ENCODE measurements around the genes FTL and LHB.

DNA sequence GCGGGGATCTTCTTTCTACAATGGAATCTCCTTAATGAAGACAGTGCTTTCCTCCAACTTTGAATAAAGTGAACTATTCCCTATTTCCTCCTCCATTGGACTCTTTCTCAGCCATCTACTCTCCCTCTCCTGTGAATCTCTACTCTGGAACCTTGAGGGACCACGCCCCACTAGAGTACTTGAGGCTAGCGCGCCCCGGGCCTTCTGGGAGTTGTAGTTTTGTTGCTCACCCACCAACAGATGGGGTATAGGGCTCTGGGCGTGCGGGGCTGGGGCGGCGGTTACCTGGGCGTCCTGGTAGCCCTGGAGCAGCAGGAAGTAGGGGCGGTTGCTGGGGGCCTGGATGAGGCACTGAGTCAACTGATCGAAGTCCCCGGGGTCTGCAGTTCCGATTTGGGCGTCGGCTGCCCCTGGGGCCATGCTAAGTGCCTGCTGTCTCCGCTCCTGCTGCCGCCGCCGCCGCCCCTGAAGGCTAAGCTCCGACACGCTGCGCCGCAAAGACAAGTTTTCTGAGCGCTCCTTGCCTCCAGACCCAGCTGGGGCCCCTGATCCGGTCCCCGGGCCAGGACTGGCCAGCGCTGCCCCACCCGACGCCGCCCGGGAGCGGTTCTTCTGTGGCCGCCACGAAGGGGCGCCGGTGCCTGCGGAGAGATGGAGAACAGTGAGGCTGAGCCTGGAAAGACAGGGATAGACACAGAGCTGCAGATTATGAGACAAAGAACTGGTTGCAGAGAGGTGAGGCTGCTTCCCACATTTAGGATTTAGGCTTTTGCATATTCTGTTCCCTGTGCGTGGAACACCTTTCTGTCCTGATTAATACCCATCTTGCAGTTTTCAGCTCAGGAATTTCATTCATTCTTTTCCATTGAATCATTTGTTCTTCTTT, 5.3 kb downstream of the RASIP1 start:
- PRO-cap, result no peak
- RAMPAGE, long total RNA, 4 experiments, result no peak in any of the 4 experiments

- PRO-cap, result no peak
- RAMPAGE, long total RNA, 4 experiments, result no peak in any of the 4 experiments
Measured at GRCh38 chr19:48781026-48781501, 25.7 kb downstream of the FGF21 start.

- PRO-cap, result no peak
- RAMPAGE, long total RNA, 4 experiments, result no peak in any of the 4 experiments
Measured at GRCh38 chr19:48813561-48813800, 2.7 kb upstream of the BCAT2 start.

- PRO-cap, result no peak
- RAMPAGE, long total RNA, 4 experiments, result no peak in any of the 4 experiments
Measured at GRCh38 chr19:48815968-48816431, 5.2 kb upstream of the BCAT2 start.

GRCh38 chr19:48873126-48873649, 967 bp downstream of the PPP1R15A start:
- PRO-cap, result bidirectional peak, plus-strand start at chr19:48873158, minus-strand start at chr19:48873017
- RAMPAGE, long total RNA, 4 experiments, result no peak in any of the 4 experiments

DNA sequence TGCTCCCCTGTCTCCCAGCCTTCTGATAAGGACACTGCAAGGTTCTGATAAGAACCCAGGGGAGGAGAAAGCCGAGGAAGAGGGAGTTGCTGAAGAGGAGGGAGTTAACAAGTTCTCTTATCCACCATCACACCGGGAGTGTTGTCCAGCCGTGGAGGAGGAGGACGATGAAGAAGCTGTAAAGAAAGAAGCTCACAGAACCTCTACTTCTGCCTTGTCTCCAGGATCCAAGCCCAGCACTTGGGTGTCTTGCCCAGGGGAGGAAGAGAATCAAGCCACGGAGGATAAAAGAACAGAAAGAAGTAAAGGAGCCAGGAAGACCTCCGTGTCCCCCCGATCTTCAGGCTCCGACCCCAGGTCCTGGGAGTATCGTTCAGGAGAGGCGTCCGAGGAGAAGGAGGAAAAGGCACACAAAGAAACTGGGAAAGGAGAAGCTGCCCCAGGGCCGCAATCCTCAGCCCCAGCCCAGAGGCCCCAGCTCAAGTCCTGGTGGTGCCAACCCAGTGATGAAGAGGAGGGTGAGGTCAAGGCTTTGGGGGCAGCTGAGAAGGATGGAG, 1.5 kb downstream of the PPP1R15A start:
- PRO-cap, result no peak
- RAMPAGE, long total RNA, 4 experiments, result no peak in any of the 4 experiments

DNA sequence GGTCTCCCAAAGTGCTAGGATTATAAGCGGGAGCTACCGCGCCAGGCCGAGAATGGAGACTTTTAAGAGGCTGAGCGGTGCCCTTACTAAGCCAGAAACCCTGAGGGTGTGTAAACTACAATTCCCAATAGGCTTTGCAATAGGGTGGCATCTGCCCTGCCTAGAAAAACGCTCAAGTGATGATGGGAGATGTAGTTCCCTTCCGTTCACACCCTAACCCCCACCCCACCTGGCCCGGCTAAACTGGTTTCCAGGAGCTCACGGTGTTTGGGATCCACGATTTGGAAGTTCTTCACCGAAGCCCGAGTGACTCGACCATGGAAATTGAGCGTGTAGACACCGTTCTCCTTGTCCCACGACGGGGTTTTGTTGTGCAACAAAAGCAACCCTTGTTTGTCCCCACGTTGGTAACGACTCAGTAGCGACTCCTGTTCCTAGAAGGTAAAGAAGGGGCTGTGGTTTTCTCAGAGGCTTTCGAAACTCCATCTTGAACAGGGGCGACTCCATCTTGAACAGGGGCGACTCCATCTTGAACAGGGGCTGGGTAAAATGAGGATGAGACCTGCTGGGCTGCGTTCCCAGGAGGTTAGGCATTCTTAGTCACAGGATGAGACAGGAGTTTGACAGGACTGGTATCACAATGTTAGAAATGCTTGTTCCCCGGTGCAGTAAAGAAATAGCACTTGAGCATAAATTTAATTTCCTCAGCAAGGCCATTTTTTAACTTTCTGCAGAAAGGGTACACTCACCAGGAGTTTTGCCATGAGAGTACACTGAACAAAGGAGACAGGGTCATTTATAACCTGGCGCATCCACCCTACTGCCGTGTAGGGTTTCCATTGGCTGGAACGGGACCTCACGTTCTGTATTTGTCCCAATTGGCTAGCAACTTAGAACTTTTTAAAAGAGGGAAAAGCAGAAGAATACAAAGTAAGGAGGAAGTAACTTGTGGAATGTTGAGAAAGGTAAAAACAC, 9.8 kb downstream of the PPP1R15A start:
- PRO-cap, result no peak
- RAMPAGE, long total RNA, 4 experiments, result no peak in any of the 4 experiments

GRCh38 chr19:48912811-48913329, 12.8 kb downstream of the NUCB1 start:
- PRO-cap, result no peak
- RAMPAGE, long total RNA, 4 experiments, result start-site peak on the plus strand in 1 of 4 experiments, at chr19:48913014-48913191 at its widest, 388 reads per replicate

DNA sequence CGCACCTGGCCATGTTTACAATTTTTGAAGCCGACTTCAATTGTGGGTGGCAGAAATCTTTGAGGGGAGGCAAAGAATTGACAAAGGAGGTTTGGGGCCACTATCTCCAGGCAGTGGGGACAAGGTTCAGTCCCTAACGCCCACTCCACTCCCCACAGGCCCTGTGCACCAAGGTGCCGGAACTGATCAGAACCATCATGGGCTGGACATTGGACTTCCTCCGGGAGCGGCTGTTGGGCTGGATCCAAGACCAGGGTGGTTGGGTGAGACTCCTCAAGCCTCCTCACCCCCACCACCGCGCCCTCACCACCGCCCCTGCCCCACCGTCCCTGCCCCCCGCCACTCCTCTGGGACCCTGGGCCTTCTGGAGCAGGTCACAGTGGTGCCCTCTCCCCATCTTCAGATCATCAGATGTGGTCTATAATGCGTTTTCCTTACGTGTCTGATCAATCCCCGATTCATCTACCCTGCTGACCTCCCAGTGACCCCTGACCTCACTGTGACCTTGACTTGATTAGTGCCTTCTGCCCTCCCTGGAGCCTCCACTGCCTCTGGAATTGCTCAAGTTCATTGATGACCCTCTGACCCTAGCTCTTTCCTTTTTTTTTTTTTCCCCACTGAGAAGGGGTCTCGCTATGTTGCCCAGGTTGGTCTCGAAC, 4.3 kb upstream of the FTL start:
- PRO-cap, result no peak
- RAMPAGE, long total RNA, 4 experiments, result no peak in any of the 4 experiments

DNA sequence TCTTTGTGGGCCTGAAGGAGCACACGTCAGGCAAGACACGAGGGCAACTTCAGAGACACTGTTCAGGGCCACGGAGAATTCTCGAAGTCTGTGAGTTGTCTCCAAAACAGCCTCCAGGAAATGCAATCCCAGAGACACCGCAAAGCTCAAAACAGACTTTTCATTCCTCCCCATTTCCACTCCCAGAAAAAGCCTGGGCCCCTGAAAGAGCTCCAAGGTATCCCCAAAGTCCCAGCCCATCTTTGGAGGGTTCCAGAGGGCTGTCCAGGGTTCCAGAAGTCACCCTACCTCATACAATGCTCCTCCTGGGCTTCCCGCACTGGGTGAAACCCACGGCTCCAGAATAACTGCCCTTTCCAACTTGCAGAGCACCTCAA, 846 bp upstream of the FTL start:
- PRO-cap, result no peak
- RAMPAGE, long total RNA, 4 experiments, result no peak in any of the 4 experiments

DNA sequence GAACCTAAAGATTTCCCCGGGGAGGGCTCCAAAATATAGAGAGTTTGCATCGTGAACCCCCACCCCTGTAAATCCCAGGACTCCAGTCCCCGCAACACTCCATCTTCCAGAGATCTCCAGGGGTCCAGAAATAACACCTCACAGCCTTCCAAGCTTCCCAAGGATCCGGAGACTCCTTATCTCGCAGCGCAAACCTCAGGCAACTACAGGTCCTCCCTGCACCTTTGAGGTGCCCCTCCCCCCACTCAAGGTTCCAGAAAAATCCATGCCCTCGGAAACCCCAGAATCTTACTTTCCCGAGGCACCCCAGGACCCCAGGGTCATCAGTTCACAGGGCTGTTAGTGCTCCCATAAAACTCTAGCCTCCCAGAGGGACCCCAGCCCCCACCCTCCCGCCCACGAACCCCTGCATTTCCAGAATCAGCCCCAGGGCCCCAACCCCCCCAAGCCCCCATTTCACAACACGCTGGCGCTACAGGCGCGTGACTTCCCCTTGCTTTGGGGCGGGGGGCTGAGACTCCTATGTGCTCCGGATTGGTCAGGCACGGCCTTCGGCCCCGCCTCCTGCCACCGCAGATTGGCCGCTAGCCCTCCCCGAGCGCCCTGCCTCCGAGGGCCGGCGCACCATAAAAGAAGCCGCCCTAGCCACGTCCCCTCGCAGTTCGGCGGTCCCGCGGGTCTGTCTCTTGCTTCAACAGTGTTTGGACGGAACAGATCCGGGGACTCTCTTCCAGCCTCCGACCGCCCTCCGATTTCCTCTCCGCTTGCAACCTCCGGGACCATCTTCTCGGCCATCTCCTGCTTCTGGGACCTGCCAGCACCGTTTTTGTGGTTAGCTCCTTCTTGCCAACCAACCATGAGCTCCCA, at the start of gene FTL:
TSS of gene FTL (plus strand) at position 658 of the 867 bp plus-strand sequence.
- PRO-cap, result bidirectional peak, plus-strand start at position 658 of the sequence, minus-strand start at position 484 of the sequence
- RAMPAGE, long total RNA, 4 experiments, result start-site peak on the plus strand in 1 of 4 experiments, centred at position 749 of the sequence, 61,674 reads per replicate

- PRO-cap, result no peak
- RAMPAGE, long total RNA, 4 experiments, result no peak in any of the 4 experiments
Measured at GRCh38 chr19:48969322-48969598, 4.2 kb downstream of the FTL start.

DNA sequence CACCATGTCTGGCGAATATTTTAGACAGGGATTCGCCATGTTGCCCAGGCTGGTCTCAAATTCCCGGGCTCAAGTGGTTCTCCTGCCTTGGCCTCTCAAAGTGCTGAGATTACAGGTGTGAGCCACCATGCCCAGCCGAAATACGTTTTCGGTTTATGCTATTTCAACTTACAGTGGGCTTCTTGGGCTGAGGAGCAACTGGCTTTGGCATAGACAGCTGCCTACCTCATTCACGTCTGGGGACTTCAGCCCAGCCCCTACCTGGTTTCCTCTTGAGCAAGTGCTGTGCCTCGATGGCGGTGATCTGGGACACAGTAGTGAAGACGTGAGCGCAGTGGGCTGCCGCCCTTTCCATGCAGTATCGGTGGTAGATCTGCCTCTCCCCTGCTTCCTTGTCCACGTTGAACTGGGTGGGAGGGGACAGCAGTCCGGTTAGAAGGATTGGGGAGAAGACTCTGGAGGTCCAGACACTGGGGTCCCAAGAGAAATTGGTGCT, 7.9 kb downstream of the GYS1 start:
- PRO-cap, result no peak
- RAMPAGE, long total RNA, 4 experiments, result no peak in any of the 4 experiments

- PRO-cap, result no peak
- RAMPAGE, long total RNA, 4 experiments, result no peak in any of the 4 experiments
Measured at GRCh38 chr19:49016902-49017258, at the start of gene LHB. Gene LHB, minus strand, starts transcription at chr19:49017091.

DNA sequence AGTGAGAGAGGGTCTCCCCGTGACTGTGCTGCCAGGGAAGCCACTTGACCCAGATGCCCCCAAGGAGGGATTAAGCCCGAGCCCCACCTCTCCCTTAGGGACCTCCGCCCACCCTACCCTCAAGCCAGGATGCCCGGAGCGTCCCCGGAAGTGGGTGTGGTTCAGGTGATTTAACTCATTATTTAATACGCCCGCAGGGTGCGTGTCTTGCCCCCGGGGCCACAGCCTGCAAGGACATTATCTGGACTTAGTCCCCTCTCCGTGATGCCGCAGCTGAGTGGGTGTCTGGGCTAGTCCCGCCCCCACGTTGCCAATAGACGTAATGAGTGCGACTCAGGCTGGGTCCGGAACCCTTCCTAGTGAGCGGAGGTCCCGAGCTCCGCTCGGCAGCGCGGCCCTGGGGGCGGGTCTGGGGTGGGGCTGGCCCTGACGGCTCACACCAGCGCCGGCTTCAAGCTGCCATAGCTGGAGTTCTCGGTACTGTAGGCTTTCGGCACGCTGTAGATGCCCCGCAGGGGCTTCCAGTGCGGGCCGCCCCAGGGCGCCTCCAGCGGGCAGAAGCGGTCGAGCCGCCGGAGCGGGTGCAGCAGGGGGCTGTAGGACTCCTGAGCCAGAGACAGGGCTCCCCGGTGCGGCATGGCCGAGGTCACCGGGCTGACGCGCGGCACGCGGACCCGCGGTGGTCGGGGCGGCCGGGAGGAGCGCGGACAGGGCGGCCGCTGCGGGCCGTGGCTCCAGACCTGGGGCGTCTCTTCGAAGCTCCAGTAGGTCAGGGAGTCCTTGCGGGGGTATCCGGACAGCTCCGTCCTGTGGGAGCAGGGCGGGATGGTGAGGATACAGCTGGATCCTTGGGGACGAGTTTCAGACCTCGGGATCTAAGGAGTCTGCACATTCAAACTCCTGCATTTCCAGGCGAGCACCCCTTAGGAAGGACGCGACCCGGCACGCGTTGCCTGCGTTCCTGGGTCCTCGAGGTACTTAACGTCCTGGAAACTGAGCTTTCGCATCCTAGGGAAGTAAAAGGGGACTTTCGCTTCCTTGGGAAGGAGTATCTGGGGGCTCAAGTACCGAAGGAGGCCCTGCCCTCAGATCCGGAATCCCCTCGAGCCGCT, 999 bp upstream of the LHB start:
- PRO-cap, result no peak
- RAMPAGE, long total RNA, 4 experiments, result no peak in any of the 4 experiments

DNA sequence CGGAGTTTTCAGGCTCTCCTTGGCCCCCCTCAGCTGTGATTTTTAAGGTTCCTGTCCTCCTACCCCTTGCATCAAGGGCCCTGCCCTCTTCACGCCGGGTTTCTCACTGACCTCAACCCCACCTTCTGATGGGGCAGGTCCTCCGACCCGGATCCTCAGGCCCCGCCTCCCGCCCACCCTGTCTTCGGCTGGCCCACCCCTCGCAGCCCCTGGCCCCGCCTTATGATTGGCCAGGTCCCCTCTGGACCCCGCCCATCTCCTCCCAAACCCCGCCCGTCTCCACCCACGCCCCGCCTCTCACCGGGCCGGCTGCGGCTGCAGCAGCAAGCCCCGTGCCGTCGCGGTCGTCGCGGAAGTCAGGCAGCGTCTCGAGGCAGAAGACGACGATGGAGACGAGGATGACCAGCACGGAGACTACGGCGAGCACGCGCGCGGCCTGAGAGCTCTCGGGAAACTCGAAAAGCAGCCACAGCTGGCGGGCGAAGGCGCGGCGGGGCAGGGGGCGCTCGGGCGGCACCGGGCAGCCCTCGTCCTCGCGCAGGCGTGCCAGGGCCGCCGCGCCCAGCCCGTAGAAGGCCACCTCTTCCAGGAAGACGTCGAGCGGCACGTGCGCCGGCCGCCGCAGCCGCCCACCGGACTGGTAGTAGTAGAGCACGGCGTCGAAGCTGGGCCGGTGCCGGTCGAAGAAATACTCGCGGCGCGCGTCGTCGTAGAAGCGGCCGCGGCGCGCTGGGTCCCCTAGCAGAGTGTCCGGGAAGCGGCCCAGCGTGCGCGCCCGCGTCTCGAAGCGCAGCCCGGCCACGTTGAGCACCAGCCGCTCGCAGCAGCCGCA, 553 bp downstream of the KCNA7 start:
- PRO-cap, result unidirectional peak, plus-strand start at position 374 of the sequence
- RAMPAGE, long total RNA, 4 experiments, result no peak in any of the 4 experiments

DNA sequence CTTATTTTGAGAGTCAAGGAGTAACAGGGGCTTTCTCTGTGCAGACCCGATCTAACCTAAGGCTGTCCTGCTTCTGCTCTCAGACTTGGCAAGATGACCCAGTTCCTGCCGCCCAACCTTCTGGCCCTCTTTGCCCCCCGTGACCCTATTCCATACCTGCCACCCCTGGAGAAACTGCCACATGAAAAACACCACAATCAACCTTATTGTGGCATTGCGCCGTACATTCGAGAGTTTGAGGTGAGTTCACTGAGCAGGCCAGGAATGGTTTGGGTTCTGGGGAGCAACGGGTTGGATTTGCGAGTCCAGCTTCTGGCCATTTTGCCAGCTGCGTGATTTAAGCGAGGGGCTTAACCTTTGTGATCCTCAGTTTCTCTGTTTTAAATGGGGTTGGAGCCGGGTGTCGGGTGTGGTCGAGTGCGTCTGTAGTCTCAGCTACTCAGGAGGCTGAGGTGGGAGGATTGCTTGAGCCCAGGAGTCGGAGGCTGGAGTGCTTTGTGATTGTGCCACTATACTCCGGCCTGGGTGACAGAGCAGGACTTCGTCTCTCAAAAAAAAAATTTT, 1.2 kb downstream of the SNRNP70 start:
- PRO-cap, result no peak
- RAMPAGE, long total RNA, 4 experiments, result no peak in any of the 4 experiments

- PRO-cap, result no peak
- RAMPAGE, long total RNA, 4 experiments, result no peak in any of the 4 experiments
Measured at GRCh38 chr19:49107364-49108802, 6.3 kb upstream of the LIN7B start.

DNA sequence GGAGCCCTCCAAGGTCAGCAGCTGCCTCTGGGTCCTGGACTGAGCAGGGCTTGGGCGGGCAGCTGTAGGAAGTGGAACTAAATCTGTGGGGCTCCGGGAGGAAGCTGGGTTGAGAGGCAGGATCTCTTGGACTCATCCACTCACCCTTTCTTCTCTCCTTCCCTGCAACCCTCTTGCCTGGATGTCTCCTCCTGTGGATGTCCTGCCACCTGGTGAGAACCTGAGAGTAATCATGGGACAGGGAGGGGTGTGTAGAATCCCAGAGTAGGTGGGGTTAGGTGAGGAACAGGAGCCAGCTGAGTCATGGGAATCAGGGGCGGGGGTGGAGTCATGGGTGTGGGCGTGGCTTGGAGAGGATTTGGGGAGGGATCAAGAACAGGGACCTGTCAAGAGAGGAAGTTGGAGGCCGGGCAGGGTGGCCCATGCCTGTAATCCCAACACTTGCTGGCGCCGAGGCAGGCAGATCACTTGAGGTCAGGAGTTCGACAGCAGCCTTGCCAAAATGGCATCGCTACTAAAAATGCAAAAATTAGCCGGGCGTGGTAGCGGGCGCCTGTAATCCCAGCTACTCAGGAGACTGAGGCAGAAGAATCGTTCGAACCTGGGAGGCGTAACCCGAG, 16.7 kb downstream of the PPFIA3 start:
- PRO-cap, result no peak
- RAMPAGE, long total RNA, 4 experiments, result no peak in any of the 4 experiments

GRCh38 chr19:49345268-49345654, 10.1 kb downstream of the CD37 start:
- PRO-cap, result no peak
- RAMPAGE, long total RNA, 4 experiments, result no peak in any of the 4 experiments